HT1080 (cell line): ENCODE data around the genes STK31 and GSDME.

RAMPAGE:
- cytosol, long total RNA = no peak
- long total RNA = no peak
- nucleus, long total RNA = no peak
These were observed 6.5 kb downstream of the TRA2A start for GRCh38 chr7:23524956-23526055.

GRCh38 chr7:23709942-23710615, at the start of gene STK31:
STK31 (plus strand) TSS chr7:23710219.
RAMPAGE:
- cytosol, long total RNA = no peak
- long total RNA = no peak
- nucleus, long total RNA = no peak

RAMPAGE:
- cytosol, long total RNA = no peak
- long total RNA = no peak
- nucleus, long total RNA = no peak
These were observed 50.0 kb downstream of the STK31 start for GRCh38 chr7:23759955-23760581.

DNA sequence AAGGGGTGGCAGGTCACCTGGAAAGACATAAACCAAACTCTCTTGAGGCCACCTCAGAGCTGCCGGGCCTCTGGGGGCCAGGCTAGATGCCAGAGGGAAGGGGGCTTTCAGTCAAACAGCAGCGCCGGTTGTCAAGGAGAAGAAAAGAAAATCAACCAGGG, 38.0 kb downstream of the GSDME start:
RAMPAGE:
- cytosol, long total RNA = no peak
- long total RNA = no peak
- nucleus, long total RNA = no peak

GRCh38 chr7:24740916-24741193, 16.4 kb downstream of the GSDME start:
RAMPAGE:
- cytosol, long total RNA = no peak
- long total RNA = no peak
- nucleus, long total RNA = no peak

DNA sequence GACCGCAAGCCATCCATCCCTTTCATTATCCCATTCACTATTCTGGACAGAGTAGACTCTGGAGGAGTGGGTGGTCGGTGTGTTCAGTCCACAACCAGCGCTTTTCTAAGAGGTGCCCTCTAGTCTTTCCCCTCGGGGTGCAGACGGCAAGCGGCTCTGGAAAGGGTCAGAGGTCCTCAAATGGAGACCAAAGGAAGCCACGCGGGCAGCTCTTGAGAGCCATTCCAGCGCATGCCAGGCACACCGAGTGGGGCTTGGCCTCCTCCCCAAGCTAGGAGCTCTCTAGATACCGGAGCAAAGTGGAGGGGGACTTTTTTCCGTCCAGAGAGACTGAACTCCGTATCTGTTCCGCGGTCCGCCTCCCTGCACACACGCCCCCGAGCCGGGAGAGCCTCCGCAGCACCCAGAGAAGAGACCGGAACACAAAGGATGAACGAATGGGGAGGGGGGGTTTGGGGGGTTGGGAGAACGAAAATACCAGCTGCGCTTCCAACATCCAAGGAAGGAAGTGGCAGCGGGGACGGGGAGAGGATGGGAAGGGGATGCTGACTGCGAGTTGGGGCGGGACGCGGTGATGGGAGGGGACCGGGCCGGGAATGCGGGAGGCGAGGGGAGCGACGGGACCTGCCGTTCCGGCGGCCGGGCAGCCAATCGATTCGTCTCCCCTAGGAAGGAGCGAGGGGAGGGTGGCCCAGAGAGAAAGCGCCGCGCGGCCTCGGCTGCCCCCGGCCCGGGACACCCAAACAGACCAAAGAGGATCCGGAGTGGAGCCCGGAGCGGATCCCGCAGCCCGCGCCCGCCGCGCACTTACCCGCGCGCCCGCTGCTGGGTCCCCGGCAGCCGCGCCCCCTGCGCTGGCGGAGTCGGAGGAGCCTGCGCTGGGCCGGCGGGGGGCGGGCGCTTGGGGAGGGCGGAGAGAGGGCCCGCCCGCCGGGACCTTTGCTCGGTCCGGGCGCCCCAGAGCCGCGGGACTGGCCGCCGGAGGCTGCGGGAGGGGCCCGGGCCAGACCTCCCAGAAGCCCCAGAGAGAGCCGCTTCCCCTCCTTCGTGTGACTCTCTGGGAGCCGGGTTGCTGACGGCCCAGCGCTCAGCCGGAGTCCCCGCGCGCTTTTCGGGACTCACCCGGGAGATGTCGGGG, at the start of gene GSDME:
GSDME (minus strand) TSS at position 880 of the 1,138 bp plus-strand sequence.
RAMPAGE:
- cytosol, long total RNA = start-site peak on the minus strand centred at position 844 of the sequence, 20 bp wide, 46 and 188 reads in 2 replicates
- long total RNA = start-site peak on the minus strand centred at position 847 of the sequence, 25 bp wide, 89 reads
- nucleus, long total RNA = no peak

DNA sequence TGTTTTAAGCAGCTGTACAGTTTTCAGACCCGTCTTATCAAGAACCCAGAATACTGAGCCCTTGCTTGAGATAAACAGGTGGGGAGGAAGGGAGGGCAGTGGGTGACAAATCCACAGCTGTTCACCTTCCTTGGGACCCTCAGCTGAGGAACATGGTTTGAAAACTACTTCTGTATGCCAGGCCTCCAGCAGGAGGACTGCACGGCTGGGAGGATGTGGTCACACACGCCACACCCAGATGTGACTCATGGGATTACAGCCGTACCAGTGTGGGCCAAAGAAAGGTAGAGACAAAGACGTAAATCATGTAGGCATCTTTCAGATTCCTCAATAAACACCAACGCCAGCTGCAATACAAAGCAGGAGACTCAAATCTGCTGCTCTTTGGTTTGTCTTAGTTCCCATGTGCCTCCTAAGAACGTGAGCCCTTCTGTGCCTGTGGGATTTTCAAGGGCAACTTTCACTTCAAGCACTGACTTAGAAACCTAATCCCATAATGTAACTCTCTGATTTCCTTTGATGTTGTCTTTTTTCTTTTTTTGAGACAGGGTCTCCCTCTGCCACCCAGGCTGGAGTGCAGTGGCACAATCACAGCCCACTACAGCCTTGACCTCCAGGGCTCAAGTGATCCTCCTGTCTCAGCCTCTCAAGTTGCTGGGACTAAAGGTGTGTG, 64.2 kb upstream of the GSDME start:
RAMPAGE:
- cytosol, long total RNA = no peak
- long total RNA = no peak
- nucleus, long total RNA = no peak

DNA sequence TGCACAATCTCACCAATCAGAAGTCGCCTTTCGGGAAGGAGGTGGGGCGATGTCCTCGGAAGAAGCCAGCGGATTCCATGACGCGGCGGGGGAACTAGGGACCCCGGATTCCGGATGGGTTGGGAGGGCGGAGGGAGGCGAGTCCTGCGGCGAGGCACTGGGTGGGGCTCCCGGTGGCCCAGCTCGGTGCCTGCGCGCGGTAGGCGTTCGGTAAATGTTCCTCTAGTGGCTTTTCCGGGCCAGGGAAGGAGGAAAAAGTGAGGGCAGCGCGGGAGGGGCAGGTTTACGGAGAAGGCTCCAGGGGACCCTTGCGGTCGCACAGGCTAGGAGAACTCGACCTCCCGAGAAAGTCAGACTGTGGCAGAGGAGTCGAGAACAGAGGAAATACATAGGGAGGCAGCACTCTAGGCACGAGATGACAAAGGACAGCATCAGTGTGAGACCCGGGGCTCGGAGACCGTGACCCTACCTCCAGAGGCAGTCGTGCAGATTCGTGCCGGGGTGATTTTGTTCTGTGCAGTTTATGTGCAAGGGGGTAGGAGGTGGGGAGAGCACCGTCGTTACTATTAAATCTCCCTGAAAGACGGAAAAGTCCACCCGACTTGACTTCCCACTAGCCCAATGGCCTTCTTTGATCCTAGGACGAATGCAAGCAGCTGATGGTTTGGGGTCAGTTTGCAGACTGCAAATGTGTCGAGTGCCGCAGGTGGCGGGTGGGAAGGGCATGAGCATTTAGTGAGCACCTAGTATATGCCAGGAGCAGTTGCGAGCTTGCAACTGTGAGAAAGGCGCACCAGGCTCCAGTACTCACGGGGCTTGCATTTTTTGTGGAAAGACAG, 534 bp upstream of the OSBPL3 start:
RAMPAGE:
- cytosol, long total RNA = no peak
- long total RNA = no peak
- nucleus, long total RNA = no peak

RAMPAGE:
- cytosol, long total RNA = no peak
- long total RNA = no peak
- nucleus, long total RNA = no peak
These were observed 656 bp downstream of the CYCS start for GRCh38 chr7:25124249-25124958.

RAMPAGE:
- cytosol, long total RNA = no peak
- long total RNA = no peak
- nucleus, long total RNA = no peak
These were observed 408.1 kb upstream of the NFE2L3 start for GRCh38 chr7:25743549-25744588.

DNA sequence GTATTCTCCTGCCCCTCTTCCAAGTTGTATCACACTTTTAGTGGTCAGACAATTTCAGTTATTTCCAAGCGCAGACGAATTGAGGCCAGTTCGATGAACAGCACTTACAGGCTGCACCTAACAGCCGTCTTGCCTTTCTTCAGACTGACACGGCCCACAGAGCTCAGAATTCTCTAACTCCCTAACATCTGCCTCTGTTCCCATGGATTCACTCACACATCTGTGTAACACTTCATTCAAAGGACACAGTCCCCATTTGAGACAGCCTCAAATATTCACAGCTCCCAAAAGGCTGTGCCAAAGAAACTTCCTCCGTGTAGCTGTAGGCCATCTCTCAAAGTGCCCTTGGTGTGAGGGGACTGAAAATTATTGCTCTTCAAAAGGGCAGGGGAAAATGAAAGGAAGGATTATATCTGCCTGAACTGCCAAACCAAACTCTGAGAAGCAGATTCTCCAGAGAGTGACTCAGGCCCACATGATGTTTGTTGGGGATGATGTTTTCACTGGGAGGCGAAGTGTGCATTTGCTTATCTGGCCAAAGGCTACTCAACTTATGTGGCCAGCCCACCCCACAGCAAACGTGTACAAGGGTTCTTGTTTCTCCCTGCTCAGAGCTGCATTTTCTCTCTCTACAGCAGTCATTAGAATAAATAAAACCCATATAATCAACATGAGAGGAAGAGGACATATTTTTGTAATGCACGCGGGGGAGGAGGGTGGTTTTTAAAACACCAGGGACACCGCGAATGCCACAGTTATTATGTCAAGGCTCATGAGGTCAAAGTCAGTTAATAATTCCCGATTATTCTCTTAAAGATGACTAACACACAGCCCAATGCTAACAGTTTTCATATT, 302.4 kb upstream of the NFE2L3 start:
RAMPAGE:
- cytosol, long total RNA = no peak
- long total RNA = no peak
- nucleus, long total RNA = no peak

RAMPAGE:
- cytosol, long total RNA = no peak
- long total RNA = no peak
- nucleus, long total RNA = no peak
These were observed 291.6 kb upstream of the NFE2L3 start for GRCh38 chr7:25860250-25861025.

DNA sequence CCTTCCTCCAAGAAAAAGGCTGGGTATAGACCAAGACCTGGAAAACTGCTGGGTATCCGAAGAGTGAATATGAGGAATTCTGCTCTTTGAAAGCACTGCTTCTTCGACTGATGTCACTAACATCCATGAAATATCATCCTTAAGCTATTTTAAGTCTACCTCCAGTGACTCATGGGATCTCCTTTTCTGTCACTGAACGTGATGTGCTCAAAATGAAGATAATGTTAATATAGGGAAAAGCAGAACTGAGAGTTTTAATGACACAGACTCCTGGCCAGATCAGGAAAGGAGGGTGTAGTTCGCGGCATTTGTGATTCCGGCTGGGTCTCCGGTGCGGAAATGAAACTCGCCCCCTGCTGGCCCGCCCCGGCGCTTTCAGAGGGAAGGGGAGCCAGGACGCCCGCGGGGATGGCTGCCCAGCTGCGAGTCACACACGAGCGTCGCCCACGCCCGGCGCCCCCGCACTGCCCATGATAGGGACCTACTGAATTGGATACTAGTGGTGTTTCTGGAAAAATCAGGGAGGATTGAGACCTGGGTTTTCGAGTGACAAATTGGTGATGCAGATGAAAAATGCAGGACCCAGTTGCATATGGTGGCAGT, 256.7 kb upstream of the NFE2L3 start:
RAMPAGE:
- cytosol, long total RNA = no peak
- long total RNA = no peak
- nucleus, long total RNA = no peak

DNA sequence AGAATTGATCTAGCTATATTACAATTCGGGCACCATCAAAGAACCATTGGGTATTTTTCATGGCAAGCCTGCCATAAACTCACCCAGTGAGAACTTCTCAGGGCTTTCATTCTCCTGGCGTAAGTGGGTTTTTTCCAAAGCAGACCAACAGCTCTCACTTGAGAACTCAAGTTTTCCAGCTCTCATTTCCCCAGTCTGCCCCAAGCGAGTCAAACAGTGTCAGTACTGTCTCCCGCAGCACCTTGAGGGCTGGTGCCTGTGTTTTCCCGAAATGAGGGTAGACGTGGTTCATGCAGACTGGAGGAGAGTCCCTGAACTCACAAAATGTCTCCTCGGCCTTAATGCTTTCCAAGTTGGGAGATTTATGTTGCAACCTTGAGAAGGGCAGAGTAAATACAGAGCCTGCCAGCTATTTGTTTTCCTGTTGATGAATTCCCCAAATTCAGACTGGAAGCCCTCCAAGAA, 254.9 kb upstream of the NFE2L3 start:
RAMPAGE:
- cytosol, long total RNA = no peak
- long total RNA = no peak
- nucleus, long total RNA = no peak

DNA sequence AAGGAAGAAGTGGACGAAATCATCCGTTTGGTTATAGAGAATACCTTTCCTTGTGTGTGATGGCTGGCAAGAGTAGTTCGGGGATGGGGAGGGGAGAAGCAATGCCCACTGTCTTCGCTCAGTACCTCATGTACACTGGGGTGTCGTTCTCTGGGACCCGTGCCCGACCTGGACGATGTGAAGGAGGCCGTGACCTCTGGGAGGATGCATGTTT, 1.2 kb downstream of the NFE2L3 start:
RAMPAGE:
- cytosol, long total RNA = no peak
- long total RNA = no peak
- nucleus, long total RNA = no peak

RAMPAGE:
- cytosol, long total RNA = no peak
- long total RNA = no peak
- nucleus, long total RNA = no peak
These were observed 1.4 kb downstream of the NFE2L3 start for GRCh38 chr7:26153482-26153796.

DNA sequence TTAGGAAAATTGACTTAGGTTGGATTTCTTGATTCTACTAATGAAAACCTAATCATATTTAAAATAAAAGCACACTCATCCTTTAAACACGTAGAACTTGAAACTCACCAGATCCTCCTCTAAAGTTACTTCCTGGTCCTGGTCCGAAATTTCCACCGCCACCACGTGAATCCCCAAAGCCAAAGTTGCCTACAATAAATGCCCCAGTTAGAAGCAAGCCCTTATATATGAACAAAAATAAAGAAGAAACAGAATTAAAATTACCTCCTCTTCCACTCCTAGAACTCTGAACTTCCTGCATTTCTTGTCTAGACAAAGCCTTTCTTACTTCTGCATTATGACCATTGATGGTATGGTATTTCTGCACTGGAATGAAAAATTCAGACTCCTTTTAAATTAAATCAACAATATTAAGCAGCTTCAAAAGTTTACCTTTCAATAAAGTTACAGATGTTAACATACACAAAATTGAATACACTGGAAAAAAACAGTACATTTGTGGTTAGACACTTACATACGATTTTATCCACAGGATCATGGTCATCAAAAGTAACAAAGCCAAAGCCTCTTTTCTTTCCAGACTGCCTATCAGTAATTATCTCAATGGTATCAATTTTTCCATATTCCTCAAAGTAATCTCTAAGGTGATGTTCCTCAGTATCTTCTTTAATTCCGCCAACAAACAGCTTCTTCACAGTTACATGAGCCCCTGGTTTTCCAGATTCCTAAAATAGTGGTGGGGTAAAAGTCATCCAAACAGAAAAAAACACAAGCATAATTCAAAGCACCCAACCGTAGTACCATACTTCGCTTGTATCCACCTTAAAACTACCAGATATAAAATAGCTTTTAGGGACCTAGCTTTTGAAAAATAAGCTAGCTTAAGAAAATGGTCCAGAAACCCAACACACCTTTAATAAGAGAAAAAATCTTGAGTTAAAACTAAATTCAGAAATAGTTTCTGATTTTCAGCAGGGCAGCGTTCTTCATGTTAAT, 4.0 kb downstream of the HNRNPA2B1 start:
RAMPAGE:
- cytosol, long total RNA = no peak
- long total RNA = no peak
- nucleus, long total RNA = no peak

RAMPAGE:
- cytosol, long total RNA = no peak
- long total RNA = no peak
- nucleus, long total RNA = no peak
These were observed 11.1 kb downstream of the CBX3 start for GRCh38 chr7:26212441-26213157.

GRCh38 chr7:26293441-26293803, 1.8 kb downstream of the SNX10 start:
RAMPAGE:
- cytosol, long total RNA = no peak
- long total RNA = no peak
- nucleus, long total RNA = no peak

DNA sequence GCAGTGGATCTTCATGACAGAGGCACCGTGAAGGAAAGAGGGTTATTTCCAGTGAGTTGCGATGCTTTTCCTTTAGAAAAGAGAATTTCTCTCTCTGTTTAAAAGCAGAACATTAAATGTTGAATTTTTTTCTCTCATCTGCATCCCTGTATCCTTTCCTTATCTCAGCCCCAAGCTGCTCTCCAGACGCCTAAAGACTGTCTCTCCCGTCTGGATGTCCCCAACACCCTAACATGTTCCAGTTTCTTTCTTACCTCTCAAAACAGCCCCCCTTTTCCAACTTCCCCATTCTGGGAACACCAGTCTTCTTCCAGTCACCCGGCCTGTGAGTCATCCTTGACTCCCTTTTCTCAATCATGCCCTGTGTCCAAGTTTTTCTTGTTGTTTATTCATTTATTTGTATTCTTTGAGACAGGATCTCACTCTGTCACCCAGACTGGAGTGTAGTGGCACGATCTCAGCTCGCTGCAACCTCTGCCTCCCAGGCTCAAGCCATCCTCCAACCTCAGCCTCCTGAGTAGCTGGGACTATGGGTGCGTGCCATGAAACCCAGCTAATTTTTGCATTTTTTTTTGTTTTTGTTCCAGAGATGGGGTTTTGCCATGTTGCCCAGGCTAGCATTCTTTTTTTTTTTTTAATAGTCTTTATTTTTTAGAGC, 15.5 kb downstream of the SNX10 start:
RAMPAGE:
- cytosol, long total RNA = no peak
- long total RNA = no peak
- nucleus, long total RNA = no peak